Smooth muscle cell (in vitro differentiated cells): ENCODE measurements around a stretch of chr4.

DNA sequence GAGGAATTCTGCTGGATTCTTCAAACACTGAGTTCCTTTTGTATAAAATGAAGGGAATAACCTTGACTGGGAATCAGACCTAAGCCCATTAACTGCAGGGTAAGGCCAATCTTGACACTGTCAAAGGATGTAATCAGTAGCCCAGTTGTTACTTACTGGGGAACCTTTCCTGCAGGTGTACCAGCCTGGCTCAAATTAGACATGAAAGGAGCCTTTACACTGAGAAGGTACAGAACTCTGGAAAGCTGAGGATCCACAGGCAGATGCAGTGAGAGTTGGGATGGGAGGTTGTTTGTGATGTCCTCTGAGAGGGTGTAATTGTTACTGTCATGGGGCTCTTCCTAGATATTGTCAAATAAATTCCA is 19.6 kb downstream of the ZNF595 start:
- RAMPAGE, long total RNA, result no peak

GRCh38 chr4:442067-442935 is 56.7 kb downstream of the ZNF721 start:
- RAMPAGE, long total RNA, result no peak

DNA sequence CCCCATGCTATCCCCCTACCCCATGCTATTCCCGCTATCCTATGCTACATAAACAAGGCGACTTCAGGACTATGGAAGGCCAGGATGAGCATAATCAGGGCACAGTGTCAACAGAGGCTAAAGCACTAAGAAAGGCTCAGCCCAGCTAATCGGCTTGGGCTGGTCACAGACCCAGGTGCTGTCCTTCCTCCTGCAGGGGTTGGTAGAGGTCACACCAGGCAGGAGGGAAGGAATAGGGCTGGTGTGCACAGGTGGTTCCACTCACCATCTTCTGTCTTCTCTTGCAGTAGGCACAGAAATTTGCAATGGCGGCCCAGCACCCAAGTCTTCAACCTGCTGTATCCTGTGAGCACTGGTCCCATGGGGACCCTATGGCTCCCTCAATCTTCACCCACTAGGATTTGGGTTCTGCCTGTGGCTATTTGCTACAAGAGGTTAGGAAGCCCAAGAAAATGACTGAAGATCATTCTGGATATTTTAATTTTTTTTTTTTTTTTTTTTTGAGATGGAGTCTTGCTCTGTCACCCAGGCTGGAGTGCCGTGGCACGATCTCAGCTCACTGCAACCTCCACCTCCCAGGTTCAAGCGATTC is 4.2 kb downstream of the ATP5ME start:
- RAMPAGE, long total RNA, result no peak

GRCh38 chr4:708705-709217 is 3.1 kb downstream of the PCGF3 start:
- RAMPAGE, long total RNA, result no peak

GRCh38 chr4:721023-722220 is 15.8 kb downstream of the PCGF3 start:
- RAMPAGE, long total RNA, result no peak

DNA sequence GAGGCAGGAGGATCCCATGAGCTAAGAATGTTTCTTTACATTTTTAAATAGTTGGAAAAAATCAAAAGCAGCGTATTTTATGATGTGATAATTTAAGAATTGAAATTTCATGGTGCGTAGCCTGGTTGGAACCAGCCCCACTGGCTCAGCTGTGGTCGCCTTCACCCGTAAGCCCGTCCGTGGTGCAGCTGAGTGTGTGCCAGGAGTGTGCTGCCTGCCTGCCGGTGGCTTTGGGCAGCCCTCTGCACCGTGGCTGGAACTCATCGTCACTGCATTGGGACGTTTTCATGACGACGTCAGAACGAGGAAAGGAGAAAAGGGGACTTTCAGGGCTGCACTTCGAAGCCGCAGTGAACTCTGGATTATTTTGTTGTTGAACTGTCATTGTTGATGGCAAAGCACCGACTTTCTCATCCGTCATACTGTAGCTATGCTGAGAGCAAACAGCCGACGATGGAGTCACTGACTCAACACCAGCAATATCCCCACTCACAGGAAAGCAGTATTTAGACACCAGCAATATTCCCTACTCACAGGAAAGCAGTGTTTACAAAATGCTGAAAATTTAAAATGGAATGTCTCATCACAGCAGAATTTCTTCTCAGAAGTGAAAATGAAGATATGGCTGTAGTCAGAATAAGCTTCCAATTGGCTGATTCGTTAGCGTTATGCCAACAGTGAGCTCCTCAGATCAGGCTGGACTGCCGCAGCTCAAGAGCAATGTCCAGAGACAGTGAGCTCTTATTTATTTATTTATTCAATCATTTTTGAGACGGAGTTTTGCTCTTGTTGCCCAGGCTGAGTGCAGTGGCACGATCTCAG is 35.2 kb downstream of the PCGF3 start:
- RAMPAGE, long total RNA, result no peak

GRCh38 chr4:766988-767550 is 58.9 kb downstream of the CPLX1 start:
- RAMPAGE, long total RNA, result no peak

DNA sequence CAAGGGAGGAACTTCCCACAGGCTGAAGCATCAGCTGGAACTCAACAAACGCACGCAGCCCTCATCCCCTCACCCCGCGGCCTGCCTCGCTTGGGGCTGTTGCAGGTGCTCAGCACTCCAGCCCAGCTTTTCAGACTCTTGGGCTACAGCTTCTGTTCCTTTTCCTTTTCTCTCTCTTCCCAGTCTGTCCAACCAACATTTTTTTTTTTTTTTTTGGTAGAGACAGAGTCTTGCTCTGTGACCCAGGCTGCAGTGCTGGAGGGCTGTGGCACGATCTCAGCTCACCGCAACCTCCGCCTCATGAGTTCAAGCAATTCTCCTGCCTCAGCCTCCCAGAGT is 41.4 kb downstream of the GAK start:
- RAMPAGE, long total RNA, result no peak

DNA sequence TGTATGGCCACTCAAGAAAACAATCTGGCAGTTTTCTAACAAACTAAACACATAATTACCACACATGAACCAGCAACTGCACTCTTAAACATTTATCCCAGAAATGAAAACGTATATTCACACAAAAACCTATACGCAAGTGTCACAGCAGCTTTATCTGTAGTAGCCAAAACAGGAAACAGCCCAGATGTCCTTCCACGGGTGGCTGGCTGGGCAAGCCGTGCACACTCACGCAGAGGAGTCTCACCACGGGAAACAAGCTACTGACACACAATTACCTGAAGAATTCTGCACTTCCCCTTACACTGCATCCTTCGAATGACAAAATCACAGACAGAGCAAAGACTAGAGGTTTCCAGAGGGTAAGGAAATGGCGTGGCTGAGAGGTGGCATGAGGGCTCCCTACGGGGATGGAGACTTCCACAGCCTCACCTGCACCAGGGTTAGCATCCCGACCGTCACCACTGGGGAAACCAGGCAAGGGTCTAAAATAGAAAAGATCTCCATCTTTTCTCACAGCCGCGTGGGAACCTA is 9.3 kb downstream of the GAK start:
- RAMPAGE, long total RNA, result no peak

GRCh38 chr4:924137-924407 is 8.0 kb downstream of the GAK start:
- RAMPAGE, long total RNA, result no peak

- RAMPAGE, long total RNA, result no peak
These were observed 426 bp downstream of the DGKQ start for GRCh38 chr4:972824-973461.

DNA sequence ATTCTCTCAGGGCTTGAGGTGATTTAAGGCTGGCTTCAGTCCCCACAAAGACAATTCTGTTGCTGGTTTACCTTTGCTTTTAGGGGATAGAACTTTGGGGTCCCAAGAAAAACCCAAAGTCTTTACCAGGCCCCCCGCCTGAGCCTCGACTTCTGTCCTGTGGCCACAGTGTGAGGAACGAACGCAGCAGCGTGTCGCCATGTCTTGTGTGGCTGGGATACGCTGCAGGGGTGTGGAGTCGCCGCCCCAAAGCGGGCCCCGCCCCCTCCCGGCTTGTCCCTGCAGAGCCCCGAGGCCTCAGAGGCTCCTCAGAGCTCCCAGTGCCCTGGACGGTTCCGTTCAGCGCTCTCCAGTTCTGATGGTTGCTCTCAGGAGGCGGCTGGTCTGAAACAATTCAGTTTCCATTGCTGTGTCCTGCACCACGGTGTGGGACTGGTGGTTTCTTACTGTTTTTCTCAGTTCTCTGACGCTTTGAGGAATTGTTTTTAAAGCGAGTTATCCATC is 1.7 kb upstream of the IDUA start:
- RAMPAGE, long total RNA, result no peak

DNA sequence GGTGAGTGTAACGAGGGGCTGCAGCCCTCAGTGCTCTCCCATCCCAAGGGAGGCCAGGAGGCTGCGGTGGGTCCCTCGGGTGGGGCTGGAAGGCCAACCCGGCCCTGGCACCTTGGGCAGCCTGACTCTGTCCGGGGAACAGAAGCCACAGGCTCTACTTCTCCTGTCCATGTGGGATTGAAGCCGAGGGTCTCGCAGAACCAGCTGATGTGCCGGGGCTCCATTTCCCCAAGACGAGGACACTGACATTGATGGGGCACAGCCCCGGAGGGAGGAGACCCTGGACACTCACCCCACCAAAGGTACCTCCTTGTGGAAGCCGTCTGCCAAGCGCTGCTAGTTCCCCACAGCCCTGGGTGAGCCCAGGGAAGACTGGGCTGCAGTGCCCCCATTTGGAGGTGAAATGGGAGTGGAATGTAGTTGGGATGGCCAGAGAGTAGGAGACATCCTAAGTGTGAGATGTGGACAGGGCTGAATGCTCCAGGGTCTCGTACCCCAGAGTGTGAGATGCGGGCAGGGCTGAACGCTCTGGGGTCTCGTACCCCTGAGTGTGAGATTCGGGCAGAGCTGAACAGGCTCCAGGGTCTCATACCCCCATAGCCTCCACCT is 2.3 kb upstream of the SLC26A1 start:
- RAMPAGE, long total RNA, result no peak

- RAMPAGE, long total RNA, result no peak
These were observed 35.2 kb downstream of the FGFRL1 start for GRCh38 chr4:1046514-1047130.

GRCh38 chr4:1058753-1059065 is 47.3 kb downstream of the FGFRL1 start:
- RAMPAGE, long total RNA, result no peak

- RAMPAGE, long total RNA, result no peak
These were observed 28.3 kb downstream of the SPON2 start for GRCh38 chr4:1143715-1144942.

DNA sequence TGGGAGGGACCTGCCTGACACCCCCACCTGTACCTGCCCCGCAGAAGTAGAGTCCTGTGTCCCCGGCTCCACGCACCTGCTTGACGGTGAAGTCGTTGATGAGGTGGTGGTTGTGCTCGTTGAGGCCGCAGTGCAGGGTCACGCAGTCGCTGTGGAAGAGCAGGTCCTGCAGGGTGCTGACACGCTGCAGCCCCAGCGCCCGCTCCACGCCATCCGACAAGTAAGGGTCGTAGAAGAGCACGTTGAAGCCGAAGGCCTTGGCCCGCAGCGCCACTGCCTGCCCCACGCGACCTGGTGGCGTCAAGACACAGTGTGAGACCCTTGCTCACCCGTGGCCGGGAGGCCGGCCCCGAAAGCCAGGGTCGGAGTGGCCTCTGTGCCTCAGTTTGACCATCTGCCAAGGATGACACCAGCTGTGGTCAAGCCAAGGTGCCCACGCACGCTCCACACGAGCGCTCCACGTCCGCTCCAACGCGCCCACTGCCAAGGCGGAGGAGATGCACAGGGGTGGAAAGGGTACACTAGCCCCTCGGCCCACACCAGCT is 32.9 kb downstream of the CTBP1 start:
- RAMPAGE, long total RNA, result no peak

- RAMPAGE, long total RNA, result no peak
These were observed 14.1 kb downstream of the CTBP1 start for GRCh38 chr4:1234914-1235163.

DNA sequence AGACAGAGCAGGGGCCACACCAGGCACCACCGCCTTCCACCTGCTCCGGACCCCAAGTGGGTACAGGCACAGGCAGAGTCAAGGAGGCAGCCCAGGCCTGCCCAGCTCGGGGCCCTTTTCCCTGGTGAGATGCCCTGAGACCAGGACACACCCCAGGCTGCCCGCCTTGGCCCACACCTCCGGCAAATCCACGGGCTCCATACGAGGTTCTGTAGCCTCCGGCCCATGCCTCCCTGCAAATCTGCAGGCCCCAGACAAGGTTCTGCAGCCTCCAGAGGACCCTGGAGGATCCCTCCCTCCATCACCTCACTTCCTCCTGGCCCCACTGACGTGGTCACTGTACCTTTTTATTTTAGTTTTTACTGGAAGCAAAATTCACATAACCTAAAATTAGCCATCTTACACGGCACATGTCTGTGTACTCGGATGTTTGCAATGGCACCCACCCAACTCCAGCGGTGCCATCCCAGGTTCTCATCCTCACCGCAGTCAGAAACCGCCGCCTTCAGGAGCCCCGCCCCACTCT is 134.9 kb upstream of the NKX1-1 start:
- RAMPAGE, long total RNA, result no peak

DNA sequence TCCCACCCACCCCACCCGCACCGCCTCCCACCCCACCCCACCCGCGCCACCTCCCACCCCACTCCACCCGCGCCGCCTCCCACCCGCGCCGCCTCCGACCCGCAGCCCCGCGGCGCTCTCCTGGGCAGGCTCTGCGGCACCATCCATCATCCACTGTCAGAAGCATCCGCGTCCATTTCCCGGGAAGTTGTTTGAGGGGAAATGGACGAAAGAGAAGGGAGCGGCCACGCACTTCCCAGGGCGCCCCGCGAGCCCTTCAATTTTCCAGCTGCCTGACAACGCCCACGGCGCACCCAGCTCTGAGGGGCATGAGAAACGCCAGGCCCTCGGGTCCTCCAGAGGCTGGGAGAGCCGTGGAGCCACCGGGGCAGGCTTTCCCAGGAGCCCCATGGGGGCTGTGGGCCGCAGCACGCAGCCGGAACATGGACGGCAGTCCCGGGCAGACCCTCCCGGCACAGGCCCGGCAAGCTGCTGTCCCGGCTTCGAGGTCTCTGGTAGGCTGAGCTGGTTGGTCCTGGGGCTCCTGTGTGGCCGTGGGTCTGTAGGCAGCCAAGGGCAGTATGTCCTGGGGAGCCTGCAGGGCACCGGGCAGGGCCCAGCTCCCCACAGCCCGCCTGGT is 115.3 kb downstream of the FAM53A start:
- RAMPAGE, long total RNA, result no peak